Metastatic Pancreatic Carcinoma in the Ovary (tissue), 1 donor: ENCODE data around the genes ATG10, CCNH and LYSMD3.

GRCh38 chr5:80984231-80984474 lies 24.0 kb downstream of the RASGRF2 start:
- PRO-cap, result no peak

GRCh38 chr5:81187809-81188449 lies 45.2 kb upstream of the CKMT2 start:
- PRO-cap, result no peak

DNA sequence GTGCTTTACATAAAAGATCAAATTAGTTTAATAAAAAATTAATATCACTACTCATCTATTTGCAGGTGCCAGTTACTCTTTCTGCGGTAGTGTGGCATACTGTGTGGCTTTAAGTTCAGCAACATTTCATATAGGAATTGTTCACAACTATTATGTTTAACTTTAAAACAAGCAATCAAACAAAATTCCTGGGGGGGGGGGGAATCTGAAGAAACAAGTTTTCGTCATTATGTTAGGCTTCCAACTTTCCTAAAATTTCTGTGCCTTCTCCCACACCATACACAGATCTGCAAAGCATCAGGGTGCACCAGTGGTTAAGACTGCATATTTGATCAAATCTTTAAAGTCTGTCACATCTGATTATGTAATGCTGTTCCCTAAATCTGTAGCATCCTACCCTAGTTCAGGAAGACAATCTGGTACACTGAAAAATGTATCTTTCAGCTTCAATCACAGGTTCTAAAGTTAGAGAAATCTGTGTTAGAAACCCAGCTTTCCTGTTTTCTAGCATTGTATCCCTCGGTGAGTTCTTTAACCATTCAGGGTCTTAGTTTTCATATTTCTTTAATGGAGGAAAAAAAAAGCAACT lies 4.0 kb downstream of the SSBP2 start:
- PRO-cap, result no peak

DNA sequence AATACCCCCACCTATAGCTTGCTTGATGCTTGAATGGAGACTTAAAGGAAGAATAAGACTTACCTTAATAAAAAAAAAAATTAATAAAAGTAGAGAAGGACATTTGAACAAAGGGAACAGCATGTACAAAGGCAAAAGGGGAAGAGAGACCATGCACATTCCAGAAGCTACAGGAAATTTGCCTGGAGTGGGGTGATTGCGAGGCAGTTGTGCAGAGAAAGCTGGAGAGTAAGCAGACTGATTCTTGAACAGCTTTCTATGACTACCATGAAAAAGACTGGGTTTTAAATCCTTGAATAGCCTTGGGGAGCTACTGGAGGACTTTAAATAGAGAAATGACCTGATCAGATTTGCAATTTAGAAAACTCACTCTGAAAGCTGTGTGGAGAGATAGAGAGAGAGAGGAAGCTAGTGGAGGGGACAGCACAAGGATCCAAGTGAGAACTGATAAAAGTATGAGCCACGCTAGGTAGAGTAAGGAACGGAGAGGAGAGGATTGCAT lies 12.5 kb upstream of the SSBP2 start:
- PRO-cap, result no peak

DNA sequence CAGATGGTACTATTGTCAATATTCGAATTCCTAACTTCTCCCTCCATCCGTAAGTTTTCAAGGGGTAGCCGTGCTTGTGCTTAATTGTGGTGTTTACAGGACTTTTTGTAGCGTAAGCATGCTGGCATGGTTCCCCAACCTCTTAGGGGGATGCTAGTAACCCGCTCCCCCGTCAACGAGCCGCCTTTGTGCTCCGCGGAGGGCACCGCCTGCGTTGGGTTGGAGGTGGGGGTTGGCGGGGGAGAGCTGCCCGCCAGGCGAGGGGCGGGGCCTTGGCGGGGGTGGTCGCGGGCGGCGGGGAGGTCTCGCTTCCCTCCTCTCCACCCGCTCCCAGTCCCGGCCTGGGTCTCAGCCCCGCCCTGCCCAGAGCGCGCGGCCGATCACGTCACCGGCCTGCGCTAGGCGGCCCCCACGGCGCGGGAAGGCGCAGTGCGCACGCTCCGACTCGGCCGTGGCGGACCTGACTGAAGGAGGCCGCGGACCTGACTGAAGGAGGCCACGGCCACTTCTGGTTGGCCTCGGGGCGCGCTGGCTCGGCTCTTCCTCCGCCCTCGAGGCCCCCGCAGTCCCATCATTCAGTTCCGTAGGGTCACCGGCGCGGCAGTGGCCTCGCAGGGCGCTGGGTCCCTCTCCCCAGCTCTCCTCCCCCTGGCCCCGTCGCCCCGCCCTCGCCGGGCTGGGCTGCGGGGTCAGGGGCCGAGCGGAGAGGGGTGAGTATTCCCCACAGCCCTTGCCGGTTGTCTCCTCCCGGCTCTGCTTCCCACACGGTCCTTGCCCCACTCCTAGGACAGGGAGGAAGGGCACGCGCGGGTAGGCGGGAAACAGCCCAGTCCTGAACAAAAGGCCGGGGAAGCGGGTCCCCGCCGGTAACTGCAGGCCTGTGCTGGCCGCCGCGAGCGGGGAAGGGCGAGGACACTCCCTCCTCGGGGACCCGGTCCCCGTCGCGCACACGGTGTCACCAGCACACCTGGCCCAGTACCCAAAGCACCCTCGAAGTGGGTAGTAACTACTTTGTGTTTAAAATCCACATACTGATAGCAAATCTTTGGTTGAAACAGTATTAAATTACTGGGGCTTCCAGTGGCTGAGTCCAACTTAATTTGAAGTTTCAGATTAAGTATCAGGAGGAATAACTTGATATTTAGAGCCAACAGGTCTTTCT lies at the start of gene ATG10:
Gene ATG10, plus strand, starts transcription at position 427 of the 1,162 bp plus-strand sequence.
- PRO-cap, result bidirectional peak, plus-strand start at position 443 of the sequence, minus-strand start at position 353 of the sequence; bidirectional peak, plus-strand start at position 657 of the sequence, minus-strand start at position 641 of the sequence

DNA sequence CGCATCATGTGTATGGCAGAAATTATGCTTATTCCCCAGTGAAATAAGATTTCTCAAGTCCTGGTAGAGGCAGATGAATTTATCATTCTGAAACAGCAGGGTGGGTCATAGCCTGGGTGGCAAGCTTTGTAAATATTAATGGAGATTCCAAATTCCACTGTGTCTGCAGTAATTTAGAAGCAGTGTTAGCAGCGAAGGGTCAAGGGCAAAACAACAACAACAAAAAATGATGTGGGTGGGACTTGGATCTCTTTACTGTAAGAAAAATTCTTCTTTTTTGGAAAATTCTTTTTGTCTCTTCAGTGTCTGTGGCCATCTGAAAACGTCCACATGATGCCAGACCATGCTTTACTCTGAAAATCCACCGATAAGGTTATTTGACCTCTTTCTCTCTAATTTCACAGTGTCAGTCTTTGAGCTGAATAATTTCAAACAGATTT lies 106.0 kb upstream of the RPS23 start:
- PRO-cap, result no peak

GRCh38 chr5:82405299-82406037 lies 127.3 kb upstream of the RPS23 start:
- PRO-cap, result no peak

- PRO-cap, result no peak
Observed at GRCh38 chr5:82406130-82406735, 128.1 kb upstream of the RPS23 start.

DNA sequence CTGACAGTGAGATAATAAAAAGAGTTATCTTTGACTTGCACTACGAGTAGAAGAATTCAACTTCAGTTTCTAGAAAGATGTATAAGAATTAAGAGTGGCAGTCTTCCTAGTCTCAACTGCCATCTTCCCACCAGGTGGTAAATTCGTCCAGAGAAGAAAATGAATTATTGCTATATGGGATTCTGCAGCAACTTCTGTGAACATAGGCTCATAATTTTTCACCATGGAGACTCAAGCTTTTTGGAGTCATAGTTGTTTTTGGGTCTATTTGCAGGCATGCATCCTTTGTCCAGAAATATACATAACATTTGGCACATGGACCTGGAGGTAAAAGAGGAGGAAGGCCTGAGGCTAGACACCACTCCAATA lies 831 bp downstream of the TMEM167A start:
- PRO-cap, result no peak

- PRO-cap, result no peak
Observed at GRCh38 chr5:87074887-87075529, 192.7 kb upstream of the RASA1 start.

DNA sequence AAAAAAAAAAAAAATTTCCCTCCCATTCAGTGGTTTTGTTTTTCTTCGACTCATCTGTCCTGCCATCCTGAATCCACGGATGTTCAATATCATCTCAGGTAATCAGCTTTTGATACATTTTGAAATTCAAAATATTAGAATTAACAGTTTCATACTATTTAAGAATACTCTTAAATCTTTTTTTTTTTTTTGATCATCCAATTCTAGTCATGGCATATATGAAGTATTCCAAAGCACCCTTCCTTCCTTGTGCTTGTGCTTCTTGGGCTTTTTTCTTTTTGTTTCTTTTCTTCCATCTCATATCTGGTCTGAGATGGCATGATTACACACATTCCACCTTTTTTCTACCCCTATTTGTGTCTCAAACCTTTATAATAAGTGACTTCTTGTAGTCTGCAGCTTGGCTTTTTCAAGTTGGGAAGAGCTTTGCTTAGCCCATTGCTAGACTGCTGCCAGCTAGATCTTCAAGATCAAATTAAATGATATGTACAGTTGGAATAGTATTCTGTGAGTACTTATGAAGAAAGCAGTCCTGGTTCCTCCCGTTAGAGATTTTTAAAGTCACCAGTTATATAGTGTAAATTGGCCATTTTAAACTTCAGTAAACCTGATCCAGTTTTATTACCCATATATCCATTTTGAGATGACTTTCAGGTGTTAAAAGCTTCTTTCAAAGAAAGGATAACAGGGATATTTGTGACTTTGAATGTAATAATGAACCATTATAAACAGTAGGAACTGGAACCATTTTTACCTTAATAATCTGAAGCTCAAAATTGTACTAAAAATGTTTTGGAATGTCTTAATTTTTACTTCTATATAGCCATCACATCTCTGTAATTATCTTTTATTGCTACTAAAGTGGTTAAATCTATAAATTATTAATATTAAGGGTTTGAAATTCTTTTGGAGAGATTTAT lies 28.8 kb downstream of the CCNH start:
- PRO-cap, result no peak

DNA sequence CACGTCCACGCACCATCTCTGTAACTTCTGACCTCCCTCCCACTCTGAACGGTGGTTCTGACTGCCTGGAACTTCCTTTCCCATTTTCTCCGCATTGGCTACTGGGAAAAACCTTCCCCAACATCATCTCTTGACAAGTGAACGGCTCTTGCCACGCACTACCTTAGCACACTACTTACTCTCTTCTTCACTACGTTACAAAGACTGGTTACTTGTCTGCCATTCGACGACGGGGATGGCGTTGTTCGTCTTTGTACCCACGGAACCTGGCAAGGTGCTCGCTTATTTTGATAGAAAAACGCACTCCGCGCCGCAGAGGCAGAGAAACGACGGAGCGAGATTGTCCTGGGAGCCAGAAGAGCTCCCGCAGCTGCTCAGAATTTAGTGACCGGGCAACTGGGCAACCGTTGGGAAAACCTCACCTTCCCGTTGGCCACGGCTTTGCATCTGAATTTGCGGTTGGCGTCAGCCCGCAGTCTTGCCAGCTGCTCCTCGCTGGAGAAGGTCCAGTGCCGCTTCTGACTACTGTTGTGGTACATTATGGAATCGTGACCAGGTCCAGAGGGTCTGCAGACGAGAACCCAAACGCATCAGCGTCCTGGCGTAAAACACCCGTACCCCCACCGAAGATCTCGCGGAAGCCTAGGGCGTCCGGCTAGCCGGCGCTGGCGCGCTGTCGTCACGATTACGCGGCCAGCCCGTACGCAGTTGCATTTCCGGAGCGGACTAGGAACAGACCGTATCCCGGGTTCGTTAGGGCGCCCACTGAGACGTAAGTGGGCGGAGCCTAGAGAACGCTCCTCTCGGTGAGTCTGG lies at the start of gene CCNH:
Gene CCNH, minus strand, starts transcription at position 675 of the 816 bp plus-strand sequence.
- PRO-cap, result unidirectional peak, minus-strand start at position 386 of the sequence; bidirectional peak, plus-strand start outside the sequence, minus-strand start at position 634 of the sequence

DNA sequence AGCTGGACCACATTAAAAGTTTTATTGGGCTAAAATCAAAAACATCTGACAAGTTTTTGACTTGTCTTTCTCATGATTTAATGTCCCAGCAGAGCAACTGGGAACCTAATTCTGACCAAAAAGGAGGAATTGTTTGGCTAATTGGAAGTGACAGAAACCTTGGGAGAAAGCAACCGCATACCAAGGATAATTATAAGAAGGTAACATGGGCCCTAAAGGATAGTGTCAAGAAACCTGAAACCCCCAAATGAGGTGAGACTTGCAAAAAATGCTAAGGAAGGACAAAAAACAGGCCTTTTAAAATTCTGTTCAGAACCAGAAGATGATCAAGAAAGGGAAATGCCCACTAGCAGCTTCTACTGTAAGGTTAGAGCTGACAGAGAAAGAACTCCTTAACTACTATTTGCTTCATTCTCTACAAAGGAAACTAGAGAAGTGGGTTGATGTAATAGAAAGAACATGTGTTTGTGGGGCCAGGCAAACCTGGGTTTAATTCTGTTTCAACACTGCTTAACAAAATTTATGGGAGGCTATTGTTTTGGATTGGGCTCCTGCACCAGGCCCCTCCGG lies 17.1 kb upstream of the TMEM161B start:
- PRO-cap, result no peak

- PRO-cap, result no peak
Observed at GRCh38 chr5:88673187-88673851, 209.7 kb downstream of the MEF2C start.

DNA sequence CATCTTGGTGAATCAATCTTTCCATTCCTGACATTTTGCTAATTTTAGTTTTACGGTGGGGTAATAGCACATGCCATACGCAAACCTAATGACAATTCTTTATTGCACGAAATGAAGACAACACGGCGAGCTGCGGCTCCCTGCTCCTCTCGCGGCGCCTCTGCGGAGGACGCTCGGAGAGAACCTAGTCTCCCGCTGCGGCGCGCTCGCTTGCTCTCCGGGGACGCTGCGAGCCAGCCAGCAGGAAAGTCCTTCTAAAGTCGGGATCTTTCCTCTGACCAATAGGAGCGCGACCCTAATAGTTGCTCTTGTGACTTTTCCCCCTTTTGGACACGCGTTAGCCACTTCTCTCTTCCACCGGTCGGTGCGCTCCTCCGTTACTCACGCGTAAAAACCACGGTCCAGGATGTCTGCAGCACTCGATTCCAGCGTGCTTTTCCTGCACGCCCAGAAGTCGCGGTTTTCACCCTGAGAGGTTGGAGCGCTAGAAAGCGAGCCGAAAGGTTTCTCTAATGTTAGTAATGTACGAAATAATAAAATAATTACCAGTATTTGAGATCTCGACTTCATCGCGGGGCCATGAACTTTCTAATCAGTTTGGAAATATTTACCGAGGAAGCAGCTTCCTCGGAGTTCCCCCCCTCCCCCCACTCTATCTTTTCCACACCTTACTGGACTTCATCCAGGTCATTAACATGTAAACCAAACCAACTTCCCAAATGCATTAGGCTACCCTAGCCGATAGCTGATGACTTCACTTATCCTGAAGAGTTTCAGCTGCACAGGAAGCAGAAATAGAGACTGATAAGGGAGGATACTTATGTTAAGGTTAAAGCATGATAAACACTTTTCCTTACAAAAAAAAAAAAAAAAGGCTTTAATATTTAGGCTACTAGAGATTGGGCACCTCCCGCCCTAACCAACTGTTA lies 1.2 kb upstream of the MEF2C start:
- PRO-cap, result bidirectional peak, plus-strand start at position 157 of the sequence, minus-strand start at position 162 of the sequence

GRCh38 chr5:89313077-89313367 lies 430.0 kb upstream of the MEF2C start:
- PRO-cap, result no peak

DNA sequence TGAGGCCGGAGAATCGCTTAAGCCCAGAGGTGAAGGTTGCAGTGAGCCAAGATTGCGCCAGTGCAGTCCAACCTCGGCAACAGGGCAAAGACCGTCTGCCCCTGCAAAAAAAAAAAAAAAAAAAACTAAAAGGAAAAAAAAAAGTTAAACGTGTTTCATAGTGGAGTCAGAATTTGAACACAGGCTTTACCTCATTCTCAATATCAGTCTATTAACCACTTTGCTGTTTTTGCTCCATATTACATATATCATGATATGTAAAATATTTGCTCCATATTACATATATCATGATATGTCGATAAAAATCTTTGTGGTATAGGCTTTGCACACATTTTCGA lies 584.5 kb upstream of the MEF2C start:
- PRO-cap, result no peak

GRCh38 chr5:90072896-90073386 lies 336.6 kb downstream of the CETN3 start:
- PRO-cap, result unidirectional peak, plus-strand start at chr5:90073220

DNA sequence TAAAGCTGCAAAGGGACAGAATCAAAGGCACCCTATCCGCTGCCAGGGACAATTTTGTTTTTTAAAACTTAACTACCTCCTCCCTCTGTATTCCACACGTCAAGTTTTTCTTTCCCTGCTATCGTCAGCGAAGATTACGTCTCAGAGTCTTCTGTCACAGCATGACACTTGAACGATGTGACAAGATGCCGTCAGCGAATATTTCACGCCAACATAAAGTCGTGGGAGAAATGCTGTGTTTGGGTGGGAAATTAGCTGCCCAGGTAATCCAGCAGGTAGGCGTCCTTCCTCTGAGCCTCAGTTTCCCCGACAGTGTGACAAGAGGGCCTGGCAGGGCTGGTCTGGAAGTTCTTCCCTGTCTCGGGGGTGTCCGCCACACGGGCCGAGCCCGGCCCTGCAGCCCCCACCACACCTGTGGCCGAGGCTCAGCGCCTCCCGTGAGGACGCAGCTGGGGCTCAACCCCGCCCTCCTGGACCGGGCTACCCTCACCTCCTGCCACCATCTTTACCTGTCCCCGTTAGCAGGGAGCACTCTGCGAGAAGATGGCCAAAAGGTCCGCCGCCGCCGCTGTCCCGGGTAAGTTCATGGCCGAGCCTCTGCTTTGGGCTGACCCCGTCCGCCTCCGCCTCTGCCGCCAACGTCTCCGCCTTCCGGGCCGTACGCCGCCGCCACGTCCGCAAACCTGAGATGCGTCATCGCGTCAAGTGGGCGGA lies at the start of gene LYSMD3:
Gene LYSMD3, minus strand, starts transcription at position 646 of the 714 bp plus-strand sequence.
- PRO-cap, result bidirectional peak, plus-strand start outside the sequence, minus-strand start at position 646 of the sequence

GRCh38 chr5:90956416-90956957 lies 397.9 kb downstream of the ADGRV1 start:
- PRO-cap, result no peak